Vagina (tissue), 1 donor: ENCODE measurements around a stretch of chr2.

- PRO-cap, result no peak
- RAMPAGE, long total RNA, result no peak
Measured at GRCh38 chr2:3704038-3704516, 702 bp downstream of the DCDC2C start.

GRCh38 chr2:3780066-3781206 lies 77.1 kb downstream of the DCDC2C start:
- PRO-cap, result no peak
- RAMPAGE, long total RNA, result no peak

DNA sequence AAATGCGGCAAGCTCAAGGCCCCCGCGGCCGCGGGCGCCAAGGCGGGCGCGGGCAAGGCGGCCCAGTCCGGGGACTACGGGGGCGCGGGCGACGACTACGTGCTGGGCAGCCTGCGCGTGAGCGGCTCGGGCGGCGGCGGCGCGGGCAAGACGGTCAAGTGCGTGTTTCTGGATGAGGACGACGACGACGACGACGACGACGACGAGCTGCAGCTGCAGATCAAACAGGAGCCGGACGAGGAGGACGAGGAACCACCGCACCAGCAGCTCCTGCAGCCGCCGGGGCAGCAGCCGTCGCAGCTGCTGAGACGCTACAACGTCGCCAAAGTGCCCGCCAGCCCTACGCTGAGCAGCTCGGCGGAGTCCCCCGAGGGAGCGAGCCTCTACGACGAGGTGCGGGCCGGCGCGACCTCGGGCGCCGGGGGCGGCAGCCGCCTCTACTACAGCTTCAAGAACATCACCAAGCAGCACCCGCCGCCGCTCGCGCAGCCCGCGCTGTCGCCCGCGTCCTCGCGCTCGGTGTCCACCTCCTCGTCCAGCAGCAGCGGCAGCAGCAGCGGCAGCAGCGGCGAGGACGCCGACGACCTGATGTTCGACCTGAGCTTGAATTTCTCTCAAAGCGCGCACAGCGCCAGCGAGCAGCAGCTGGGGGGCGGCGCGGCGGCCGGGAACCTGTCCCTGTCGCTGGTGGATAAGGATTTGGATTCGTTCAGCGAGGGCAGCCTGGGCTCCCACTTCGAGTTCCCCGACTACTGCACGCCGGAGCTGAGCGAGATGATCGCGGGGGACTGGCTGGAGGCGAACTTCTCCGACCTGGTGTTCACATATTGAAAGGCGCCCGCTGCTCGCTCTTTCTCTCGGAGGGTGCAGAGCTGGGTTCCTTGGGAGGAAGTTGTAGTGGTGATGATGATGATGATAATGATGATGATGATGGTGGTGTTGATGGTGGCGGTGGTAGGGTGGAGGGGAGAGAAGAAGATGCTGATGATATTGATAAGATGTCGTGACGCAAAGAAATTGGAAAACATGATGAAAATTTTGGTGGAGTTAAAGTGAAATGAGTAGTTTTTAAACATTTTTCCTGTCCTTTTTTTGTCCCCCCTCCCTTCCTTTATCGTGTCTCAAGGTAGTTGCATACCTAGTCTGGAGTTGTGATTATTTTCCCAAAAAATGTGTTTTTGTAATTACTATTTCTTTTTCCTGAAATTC lies 1.4 kb downstream of the SOX11 start:
- PRO-cap, result no peak
- RAMPAGE, long total RNA, result no peak

DNA sequence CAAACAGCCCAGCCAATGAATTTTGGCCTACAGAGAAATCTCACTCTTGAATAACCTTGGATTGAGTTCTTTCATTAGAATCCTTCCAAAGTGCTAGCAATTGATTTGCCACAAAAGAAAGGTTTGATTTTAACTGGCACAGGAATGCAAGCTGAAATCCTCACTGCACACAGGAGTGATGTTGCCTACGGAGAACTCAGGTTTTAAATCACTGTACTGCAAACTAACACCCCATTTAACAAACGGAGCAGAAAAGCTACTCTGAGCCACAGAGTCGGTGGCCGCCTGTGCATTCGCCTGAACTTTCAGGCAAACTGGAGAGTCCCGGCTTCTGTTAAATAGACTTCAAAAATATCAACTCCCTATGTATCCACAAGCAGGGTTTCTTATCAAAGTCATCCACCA lies 510.1 kb downstream of the SOX11 start:
- PRO-cap, result no peak
- RAMPAGE, long total RNA, result no peak

GRCh38 chr2:6821165-6821557 lies 44.5 kb downstream of the CMPK2 start:
- PRO-cap, result no peak
- RAMPAGE, long total RNA, result no peak

GRCh38 chr2:6880216-6880973 lies 2.8 kb downstream of the RSAD2 start:
- PRO-cap, result no peak
- RAMPAGE, long total RNA, result no peak

- PRO-cap, result no peak
- RAMPAGE, long total RNA, result no peak
Measured at GRCh38 chr2:6932842-6933232, 15.6 kb downstream of the RNF144A start.

GRCh38 chr2:6958922-6959533 lies 41.8 kb downstream of the RNF144A start:
- PRO-cap, result no peak
- RAMPAGE, long total RNA, result no peak

DNA sequence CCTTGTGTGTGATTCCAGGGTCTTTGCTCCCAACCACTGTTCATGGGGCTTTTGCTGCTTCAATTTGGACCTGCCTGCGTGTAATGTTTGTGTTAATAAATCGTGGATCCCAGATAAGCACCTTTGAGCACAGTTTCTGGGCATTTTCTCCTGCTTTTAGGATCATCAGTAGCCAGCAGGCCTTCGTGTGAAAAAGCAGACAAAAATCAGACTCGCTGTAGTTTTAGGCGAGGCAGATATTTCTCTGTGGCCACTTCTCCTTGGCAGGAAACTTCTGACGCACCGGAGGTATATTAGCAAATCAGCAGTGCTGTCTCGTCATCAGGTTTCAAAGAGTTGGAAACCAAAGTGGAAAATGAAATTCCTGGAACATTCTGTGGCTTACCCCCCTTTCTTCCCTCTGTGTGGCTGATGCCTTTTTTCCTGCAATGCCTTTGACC lies 93.1 kb downstream of the RNF144A start:
- PRO-cap, result no peak
- RAMPAGE, long total RNA, result no peak

DNA sequence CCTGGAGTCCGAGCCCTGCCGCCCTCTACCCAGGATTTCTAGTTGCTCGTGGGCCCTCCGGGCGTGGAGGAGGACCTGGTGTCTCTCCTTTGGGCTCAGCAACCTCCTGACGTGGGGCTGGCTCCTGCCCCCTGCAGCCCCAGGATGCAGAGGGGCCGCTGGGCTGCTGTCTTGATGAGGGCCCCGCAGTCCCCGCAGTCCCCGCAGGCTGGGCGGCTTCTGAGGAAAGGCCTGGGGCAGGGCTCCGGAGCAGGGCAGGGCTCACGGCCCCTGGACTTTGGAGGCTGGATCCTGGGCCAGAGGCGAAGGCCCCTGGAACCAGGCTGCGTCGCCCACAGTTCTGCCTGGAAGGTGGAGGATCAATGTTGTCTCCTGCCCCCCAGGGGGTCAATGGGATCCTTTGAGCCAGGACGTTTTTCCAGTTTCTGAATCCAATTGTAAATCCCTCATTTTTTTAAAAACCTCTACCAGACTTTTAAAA lies 172.9 kb downstream of the RNF144A start:
- PRO-cap, result no peak
- RAMPAGE, long total RNA, result no peak

DNA sequence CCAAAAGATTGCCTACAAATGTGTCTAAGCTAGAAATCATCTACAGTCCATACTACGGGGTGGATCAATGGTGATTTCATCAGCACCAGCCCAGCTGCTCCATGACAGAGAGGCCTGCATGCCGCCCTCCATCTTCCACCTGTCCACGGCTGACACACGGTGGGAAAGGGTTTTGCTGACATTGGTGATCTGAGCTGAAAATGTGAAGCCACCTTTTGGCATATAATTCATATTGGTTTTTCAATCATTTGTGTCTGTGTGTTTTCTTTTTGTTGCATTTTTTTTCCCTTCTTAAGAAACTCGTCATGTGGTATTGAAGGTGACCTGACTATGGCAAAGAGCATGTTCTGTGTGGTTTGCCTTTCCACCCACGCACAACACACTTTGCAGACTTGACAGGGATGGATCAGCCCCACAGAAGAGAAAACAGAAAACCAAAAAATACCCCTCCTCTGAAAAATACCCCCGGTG lies 533.1 kb downstream of the RNF144A start:
- PRO-cap, result no peak
- RAMPAGE, long total RNA, result no peak

GRCh38 chr2:7879167-7879621 lies 802.7 kb upstream of the ID2 start:
- PRO-cap, result no peak
- RAMPAGE, long total RNA, result no peak

DNA sequence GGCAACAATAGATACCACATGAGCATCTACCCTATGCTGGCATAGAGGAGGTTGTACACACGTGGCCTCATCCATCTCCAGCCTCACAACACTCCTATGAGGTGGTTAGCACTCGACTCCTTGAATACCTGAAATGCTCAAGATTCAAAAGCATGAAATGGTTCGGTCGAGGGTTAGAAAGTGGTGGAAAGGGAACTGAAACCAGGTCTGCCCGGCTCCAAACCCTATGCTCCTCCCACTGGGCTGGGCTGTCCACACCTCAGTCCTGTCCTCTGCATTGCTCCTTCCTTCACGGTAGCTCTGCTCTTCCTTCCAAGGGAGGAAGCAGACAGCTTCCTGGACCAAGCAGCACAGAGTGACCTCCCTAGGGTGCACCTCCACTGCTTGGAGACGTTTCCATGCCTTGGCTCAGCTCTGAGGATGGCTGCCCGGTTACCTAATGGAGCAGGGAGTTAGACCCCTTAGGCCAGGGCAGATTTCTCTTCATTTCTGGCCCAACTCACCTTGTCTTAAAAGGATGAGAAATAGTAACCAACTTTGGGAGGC lies 565.1 kb upstream of the ID2 start:
- PRO-cap, result no peak
- RAMPAGE, long total RNA, result no peak

- PRO-cap, result unidirectional peak, plus-strand start at chr2:8126172
- RAMPAGE, long total RNA, result no peak
Measured at GRCh38 chr2:8125548-8126451, 556.1 kb upstream of the ID2 start.

GRCh38 chr2:8132205-8132870 lies 549.5 kb upstream of the ID2 start:
- PRO-cap, result no peak
- RAMPAGE, long total RNA, result no peak

GRCh38 chr2:8135223-8135731 lies 546.6 kb upstream of the ID2 start:
- PRO-cap, result no peak
- RAMPAGE, long total RNA, result no peak

GRCh38 chr2:8454658-8455238 lies 227.1 kb upstream of the ID2 start:
- PRO-cap, result no peak
- RAMPAGE, long total RNA, result no peak

GRCh38 chr2:8546496-8547261 lies 135.2 kb upstream of the ID2 start:
- PRO-cap, result no peak
- RAMPAGE, long total RNA, result no peak

DNA sequence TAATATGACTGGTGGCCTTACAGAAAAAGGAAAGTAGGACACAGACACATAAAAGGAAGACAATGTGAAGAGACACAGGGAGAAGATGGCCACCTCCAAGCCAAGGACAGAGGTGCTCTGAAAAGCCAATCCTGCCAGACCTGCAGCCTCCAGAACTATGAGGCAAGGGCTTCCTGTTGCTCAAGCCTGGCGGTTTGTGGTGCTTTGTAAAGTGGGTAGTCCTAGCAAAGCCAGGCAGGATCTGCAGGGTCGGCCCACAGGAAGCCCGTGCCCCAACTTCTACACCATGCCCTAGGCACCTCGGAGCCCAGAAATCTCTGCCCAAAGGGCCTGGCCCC lies 37.4 kb upstream of the ID2 start:
- PRO-cap, result no peak
- RAMPAGE, long total RNA, result no peak

- PRO-cap, result no peak
- RAMPAGE, long total RNA, result no peak
Measured at GRCh38 chr2:8661762-8661982, 20.2 kb upstream of the ID2 start.